NCI-H460 (cell line): ENCODE measurements around a stretch of chr6.

RAMPAGE:
- cytosol, long total RNA = no peak
- long total RNA = no peak
- nucleus, long total RNA = no peak
Observed at GRCh38 chr6:118372132-118373085, 175.7 kb upstream of the PLN start.

DNA sequence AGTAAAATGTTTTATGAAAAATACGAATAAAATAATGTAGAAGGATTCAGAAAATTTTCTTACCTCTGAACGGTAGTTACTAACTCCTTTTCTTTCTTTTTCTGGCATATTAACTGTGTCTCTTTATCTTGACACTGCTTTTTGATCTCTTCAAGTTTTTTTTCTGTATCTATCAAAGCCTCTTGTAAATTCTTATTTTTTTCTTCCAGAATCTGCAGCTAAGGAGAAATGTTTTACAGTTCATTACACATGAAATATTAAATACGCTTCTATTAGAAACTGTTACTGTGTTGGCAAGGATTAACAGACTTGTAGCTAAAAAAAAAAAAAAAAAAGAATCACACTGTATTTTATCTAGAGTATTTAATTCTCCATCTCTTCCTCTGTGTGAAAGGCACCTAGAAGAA, 66.4 kb upstream of the PLN start:
RAMPAGE:
- cytosol, long total RNA = no peak
- long total RNA = no peak
- nucleus, long total RNA = no peak

GRCh38 chr6:118500808-118501652, 47.1 kb upstream of the PLN start:
RAMPAGE:
- cytosol, long total RNA = no peak
- long total RNA = no peak
- nucleus, long total RNA = no peak

DNA sequence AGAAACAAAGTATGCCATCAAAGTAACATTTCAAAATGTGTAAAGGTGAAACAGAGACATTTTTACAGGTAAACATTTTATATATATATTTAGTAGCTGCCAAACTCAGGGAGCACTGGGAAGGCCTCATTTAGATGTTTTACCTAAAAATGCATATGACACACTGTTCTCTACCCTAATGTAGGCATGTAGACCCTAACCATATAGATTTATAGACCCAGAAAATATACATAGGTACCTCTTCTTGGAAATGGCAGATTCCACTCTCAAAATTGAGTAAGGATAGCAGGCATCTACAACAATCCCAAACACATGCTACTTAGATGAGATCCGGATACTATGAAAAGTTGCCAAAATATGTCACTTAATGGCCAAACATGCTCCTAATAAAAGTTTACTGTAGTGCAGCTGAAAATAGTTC, 10.8 kb upstream of the PLN start:
RAMPAGE:
- cytosol, long total RNA = no peak
- long total RNA = no peak
- nucleus, long total RNA = no peak

DNA sequence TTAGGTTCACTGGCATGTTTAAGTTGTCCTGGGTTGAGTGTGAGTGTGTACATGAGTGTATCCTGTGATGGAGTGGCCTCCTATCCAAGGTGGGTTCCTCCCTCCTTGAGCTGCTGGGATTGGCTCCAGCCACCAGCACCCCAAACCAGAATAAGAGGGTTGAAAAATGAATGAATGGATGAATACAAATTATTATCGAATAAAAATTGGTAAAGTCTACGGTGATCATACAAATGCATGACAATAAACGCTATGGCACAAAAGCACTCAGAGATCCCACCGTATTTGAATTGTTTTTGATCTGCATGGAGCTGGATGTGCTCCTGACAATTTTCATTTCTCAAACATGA, 9.4 kb downstream of the PLN start:
RAMPAGE:
- cytosol, long total RNA = no peak
- long total RNA = no peak
- nucleus, long total RNA = no peak

RAMPAGE:
- cytosol, long total RNA = no peak
- long total RNA = no peak
- nucleus, long total RNA = no peak
Observed at GRCh38 chr6:118651881-118652173, 436 bp upstream of the CEP85L start.

RAMPAGE:
- cytosol, long total RNA = no peak
- long total RNA = no peak
- nucleus, long total RNA = no peak
Observed at GRCh38 chr6:118810267-118810973, 83.5 kb upstream of the ASF1A start.

GRCh38 chr6:118893046-118893272, 993 bp upstream of the ASF1A start:
RAMPAGE:
- cytosol, long total RNA = no peak
- long total RNA = no peak
- nucleus, long total RNA = no peak

DNA sequence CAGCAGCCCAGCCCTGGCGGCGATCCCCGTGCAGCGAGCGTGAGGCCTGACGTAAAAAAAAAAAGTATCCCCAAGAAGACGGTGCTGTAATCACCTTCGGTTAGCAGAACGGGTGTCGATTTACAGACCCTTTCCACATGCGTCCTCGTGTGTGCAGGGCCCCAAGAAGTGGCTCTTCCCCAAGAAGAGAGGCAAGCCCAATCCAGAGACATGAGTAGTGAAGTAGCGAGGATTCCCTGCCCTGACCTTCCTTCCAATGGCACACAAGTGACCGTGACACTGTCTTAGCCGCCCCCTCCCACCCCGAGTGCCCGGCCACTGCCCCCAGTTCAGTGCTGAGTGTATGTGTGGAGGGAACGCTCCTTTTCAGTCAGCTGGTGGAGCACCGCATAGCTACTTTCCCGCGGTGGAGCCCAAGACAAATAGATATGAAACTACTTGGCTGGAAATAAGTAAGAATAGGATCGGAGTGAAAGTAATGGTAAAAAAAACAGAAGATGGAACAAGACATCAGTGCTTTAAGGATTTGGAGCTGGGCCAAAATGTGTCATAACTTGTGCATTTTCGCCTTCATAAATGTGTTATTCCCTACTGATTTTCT, 547 bp upstream of the FAM184A start:
RAMPAGE:
- cytosol, long total RNA = no peak
- long total RNA = no peak
- nucleus, long total RNA = no peak

DNA sequence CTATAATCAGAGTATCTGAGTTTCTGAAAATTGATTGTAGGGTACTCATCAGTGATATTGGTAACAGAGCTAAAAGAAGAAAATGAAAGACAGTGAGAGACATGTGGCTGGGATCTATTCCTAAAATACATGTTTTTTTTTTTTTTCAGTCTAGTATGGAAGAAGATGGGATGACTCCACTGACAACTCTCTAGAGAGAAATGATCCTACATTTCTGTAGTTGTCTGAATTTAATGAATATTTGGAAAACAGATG, 102.8 kb upstream of the FAM184A start:
RAMPAGE:
- cytosol, long total RNA = no peak
- long total RNA = no peak
- nucleus, long total RNA = no peak

GRCh38 chr6:119278518-119279633, 70.7 kb downstream of the MAN1A1 start:
RAMPAGE:
- cytosol, long total RNA = no peak
- long total RNA = no peak
- nucleus, long total RNA = no peak

DNA sequence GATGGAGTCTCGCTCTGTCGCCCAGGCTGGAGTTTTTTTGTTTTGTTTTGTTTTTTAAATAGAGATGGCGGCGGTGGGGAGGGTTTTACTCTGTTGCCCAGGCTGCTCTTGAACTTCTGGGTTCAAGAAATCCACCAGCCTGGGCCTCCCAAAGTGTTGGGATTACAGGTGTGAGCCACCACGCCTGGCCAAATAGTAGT, 51.9 kb downstream of the MAN1A1 start:
RAMPAGE:
- cytosol, long total RNA = no peak
- long total RNA = no peak
- nucleus, long total RNA = no peak

DNA sequence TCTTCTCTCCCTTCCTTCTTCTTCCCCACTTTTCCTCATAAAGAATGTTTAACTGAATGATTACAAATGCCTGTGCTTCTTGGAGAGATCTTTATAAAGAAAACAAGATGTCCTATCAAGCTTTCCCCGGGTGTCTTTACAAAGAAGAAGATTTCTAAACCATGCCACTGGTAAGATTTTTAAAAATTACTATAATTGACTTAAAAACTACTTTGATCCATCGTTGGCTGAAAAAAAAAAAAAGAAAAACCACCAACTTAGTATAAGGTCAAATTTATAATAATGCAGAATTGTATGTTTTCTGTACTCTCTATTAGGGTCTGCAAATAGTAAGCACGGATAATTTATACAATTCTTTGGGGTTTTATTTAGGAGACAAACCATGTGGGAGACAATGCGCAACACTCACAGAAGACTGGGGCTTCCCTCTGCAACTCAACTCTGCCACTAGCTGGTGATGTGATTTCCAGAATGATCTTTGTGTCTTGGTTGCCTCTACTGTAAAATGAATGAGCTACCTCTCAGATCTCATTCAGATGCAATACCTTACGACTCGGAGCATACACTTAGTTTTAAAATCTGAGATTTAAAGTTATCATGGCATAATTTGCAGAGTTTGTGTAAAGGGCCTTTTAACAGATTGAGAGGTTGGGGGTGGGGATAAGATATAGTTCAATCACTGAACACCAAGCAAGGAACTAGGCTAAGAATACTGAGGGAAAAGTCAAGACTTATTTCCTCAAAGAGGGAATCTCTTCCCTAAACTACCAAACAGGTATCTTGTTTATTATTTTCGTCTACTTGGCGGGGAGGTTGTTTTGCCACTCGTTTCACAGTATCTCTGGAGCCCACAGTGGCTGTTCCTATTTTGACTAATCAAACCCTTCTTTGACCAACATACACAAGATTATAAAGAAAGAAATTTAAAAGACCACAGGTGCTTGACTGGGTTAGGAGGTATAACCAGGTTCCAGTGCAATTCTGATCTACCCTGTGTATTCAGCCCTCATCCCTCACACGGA, 6.3 kb downstream of the MAN1A1 start:
RAMPAGE:
- cytosol, long total RNA = no peak
- long total RNA = no peak
- nucleus, long total RNA = no peak

DNA sequence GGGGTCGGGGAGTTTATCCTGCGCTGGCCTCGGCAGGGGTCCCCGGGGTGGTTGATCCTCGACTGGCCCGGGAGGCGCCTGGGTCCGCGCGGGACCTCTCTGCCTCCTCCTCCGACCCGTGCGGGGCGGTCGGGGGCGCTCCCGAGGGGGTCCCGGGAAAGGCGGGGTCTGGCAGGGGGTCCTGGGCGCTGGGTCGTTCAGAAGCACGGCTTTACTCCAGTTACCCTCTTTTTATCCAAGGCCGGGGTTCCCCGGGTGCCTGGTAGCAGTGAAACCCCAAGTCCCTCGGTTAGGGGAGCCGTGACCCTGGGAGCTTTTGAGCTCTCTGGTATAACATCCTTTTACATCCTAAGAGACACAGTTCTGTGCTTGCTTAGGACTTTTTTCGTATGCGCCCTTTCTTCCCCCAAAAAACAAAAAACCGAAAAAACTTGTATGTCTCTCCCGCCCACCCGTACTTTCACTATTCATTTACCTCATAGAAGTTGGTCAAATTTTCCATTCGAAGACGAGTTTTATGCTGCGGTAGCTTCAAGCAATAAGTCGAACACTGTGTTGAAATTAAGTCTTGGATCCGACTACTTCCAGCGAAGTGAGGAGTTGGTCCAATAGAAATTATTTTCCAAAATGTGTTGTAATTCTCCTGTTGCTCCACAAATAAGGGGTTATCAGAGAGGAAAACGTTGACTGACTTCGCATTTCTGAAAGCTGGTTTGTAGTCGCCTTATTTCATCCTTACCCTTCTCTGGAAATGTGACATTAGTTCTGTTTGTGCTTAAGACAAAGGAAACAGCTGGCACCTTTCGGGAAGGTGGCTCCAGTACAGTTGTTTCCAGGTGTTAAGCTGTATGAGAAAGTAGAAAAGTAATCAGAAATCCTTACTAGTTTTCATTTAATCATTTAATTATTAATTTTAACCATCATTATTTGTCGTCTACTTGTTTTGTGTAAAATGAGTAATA, 772 bp upstream of the MAN1A1 start:
RAMPAGE:
- cytosol, long total RNA = no peak
- long total RNA = no peak
- nucleus, long total RNA = no peak

GRCh38 chr6:119442730-119443336, 93.3 kb upstream of the MAN1A1 start:
RAMPAGE:
- cytosol, long total RNA = no peak
- long total RNA = no peak
- nucleus, long total RNA = no peak

DNA sequence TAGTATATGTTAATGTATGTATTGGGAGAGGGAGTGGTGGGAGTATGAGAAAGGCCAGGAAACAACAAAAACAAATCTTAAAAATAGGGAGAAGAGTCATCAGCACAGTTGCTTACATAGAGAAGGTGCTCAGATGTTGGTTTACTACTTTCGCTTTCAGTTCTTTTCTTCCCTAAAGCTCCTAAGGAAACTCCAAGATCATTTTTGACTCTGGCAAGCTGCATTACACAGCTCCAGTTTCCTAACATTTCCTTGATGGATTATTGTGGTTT, 117.9 kb upstream of the MAN1A1 start:
RAMPAGE:
- cytosol, long total RNA = no peak
- long total RNA = no peak
- nucleus, long total RNA = no peak

GRCh38 chr6:119498335-119498757, 148.8 kb upstream of the MAN1A1 start:
RAMPAGE:
- cytosol, long total RNA = no peak
- long total RNA = no peak
- nucleus, long total RNA = no peak

RAMPAGE:
- cytosol, long total RNA = no peak
- long total RNA = no peak
- nucleus, long total RNA = no peak
Observed at GRCh38 chr6:119985063-119985282, 635.4 kb upstream of the MAN1A1 start.

GRCh38 chr6:121437685-121438869, 2.6 kb downstream of the GJA1 start:
RAMPAGE:
- cytosol, long total RNA = no peak
- long total RNA = no peak
- nucleus, long total RNA = no peak

DNA sequence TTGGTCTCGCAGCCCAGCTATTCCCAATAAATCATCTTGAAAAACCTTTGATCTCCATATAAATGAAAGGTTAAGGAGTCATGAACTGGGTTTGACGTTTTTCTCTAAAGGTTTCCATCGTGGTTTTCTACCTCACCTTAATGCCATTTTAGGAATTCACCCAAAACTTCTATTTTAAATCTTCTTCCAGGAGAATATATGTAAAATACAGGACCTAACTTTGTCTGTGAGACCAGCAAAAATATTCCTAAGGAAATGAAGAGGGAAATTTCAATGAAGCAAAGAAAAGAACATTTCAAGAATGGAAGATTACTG, 180.2 kb downstream of the GJA1 start:
RAMPAGE:
- cytosol, long total RNA = no peak
- long total RNA = no peak
- nucleus, long total RNA = no peak